ENCODE measurements around the gene OR1J2.

DNA sequence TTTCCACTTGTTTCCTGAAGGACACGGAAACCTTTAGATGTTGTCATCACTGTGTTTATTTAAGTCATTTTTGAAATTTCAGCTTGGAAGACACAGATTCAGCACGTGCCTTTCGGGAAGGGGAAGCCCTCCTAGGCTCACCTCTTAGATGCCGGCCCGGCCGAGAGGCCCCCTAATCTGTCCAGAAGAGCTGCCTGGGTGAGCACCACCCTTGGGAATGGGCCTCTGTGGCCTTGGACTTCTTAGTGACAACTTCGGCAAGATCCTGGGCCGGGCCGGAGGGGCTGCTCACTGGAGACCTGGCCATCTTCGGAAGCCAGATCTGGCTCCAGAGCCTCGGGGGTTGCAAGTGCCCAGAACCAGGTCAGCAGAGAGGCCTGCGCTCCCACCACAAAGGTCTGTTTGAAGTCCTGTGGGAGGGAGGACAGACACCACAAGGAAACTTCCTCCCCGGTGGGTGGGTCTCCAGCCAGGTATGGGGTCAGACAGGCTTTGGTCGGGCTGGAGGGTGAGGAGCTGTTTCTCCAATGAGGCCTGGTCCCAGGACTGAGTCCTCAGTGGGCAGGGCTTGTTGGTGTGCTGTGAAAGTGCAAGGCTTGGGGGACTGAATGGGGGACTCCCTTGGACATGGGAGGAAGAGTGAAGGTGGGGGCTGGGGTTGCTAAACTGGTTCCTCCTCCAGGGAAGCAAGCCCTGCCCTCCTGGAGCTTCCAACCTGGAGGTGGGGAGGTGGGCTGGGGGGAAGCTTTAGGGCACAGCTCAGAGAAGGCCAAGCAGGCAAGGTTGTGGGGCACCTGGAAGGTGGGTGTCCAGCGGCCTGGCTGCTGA, 86.1 kb downstream of the DAB2IP start:
- RAMPAGE, long total RNA = no peak
- RRBS = no CpG with 5 or more reads among the region's 15 CpGs

DNA sequence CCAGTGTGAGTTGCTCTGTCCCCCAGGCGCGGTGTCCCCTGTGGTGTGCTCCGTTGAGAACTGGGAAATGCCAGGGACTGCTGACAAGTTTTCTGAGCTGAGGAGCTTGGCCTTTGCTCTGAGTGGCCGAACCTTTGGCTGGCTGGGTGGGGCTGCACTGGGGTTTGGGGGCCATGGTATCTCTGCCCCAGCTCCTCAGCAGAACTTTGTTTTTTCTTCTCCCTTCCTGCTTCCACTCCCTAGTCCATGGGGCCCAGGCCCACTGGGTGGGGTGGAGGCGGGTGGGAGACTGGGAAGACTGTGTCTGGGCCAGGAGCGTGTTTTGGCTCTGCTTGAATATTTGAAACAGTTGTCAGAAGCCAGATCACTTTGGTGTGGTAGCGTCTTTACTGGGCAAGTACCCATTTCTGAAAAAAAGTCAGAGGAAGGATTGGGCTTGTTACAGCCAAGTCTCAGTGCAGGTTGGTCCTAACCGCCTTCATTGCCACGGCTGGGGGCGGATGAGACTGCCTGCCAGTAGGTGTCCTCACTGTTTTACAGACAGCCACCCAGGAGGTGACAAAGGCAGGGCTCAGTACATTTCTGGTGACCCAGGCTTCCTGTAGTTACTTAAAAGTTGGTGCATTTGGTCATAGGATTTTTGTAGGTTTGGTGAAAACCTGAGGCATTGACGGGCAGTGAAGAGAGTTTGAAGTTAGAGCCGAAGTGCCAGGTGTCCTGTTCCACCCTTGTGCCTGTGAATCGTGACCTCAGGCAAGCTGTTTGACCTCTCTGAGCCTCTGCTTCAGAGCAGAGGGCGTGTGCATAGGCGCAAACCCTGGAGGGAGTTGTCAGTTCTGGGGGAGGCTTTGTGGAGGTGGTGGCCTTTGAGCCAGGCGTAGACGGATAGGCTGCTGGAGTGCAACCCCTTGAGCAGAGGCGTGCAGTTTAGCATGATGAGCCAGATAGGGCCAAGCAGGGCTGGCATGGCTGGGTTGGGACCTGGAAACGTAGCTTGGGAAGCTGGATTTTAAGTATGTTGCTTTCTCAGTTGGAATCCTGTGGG, 92.9 kb downstream of the DAB2IP start:
- RAMPAGE, long total RNA = no peak
- RRBS = no CpG with 5 or more reads among the region's 19 CpGs

DNA sequence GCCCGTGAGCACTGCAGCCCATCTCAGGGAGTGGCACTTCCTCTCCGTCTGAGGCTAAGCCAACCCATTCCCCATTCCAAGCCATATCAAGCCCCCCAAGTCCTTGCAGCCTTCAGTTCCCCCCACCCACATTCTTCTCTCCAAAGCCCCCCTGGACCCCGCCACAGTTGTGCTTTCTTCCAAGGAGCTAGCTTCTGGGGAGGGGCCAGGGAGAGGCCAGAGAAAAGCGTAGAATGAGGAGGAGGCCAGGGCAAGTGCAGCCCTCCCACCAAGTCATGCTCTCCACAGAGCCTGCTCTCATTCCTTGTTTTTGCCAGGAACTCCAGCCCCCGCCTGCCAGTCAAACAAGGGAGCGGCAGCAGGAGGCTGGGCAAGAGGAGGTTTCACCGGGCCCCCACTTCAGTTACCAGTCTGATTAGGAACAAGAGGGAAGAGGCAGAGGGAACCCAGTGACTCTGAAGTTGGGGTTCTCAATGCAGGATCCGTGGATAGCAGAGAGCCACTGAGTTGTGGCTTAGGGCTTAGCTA, 120.4 kb downstream of the DAB2IP start:
- RAMPAGE, long total RNA = no peak
- RRBS = no CpG with 5 or more reads among the region's 8 CpGs

DNA sequence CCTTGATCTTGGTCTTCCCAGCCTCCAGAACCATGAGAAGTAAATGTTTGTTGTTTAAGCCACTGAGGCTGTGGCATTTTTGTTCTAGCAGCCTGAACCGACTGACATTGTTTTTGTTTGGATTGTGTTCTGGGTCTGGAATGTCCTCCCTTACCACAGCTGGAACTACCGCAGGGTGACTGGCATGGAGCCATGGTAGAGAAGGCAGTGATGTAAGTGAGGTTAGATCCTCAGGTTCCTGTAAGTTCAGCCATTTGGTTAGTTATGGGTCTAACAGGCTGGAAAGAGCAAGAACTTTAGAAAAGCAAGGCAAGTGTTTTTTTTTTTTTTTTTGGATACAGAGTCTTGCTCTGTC, 209.3 kb downstream of the DAB2IP start:
- RAMPAGE, long total RNA = no peak
- RRBS = no CpG with 5 or more reads among the region's 2 CpGs

- RAMPAGE, long total RNA = no peak
- RRBS = 54% methylated on average over 3 of the region's 21 CpGs
Observed at GRCh38 chr9:121989165-121989837, 103.8 kb downstream of the TTLL11 start.

GRCh38 chr9:122115857-122116633, 22.9 kb upstream of the TTLL11 start:
- RAMPAGE, long total RNA = no peak
- RRBS = no CpG with 5 or more reads among the region's 11 CpGs

- RAMPAGE, long total RNA = no peak
- RRBS = 93% methylated on average over 2 of the region's 23 CpGs
Observed at GRCh38 chr9:122128288-122128932, 31.2 kb downstream of the NDUFA8 start.

DNA sequence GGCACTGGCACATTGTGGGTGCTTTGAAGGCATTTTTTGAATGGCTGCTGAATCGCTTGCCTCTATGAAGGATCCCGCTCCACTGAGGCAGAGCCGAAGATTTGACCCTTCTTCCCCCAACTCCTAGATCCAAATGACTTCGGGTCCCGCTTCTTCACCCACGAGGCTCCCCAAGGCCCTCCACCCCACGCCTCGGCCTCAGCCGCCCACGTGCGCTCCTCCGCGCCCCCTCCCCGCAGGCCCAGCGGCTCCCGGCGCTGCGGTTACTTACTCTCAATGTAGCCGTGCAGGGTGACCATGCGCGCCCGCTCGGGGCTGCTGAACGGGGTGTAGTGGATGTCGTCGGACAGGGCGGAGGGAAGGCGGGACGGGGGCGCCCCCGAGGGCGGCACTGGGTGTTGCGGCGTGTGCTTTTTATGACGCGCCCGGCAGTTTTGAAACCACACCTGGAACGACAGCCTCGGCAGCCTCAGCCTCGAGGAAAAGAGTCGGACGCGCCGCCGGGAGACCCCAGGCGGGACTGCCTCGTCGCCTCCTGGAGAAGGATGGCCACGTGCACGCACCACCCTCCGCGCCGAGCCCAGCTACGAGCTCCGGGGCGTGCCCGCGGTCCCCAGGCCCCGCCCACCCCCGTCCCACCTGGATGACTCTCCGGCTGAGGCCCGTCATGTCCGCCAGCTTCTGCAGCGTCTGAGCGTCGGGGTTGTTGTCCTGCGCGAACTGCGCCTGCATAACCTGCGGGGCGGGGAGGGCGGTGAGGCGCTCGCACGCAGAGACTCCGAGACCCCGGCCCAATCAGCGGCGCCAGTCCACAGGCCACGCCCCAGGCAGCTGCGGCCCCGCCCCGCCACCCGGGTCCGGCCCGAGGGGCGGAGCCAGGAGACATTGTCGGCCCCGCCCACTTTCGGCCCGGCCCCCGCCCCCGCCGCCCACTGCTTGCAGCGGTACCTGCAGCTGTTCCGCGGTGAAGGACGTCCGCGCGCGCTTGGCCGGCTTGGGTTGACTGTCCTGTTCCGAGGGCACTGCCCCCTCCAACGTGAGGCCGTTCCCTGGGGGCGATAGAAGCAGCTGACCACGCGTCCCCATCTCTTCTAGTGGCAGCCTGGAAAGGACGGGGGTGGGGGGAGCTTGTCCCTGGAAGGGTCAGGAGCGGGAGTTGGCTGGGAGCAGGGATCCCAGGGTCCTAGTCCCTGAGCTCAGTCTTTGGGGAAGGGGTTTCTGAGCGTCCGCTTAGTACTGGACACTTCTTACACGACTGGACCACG, 15.0 kb downstream of the LHX6 start:
- RAMPAGE, long total RNA = no peak
- RRBS = 1% methylated on average over 49 of the region's 115 CpGs

GRCh38 chr9:122261316-122261948, 3.2 kb downstream of the RBM18 start:
- RAMPAGE, long total RNA = no peak
- RRBS = no CpG with 5 or more reads among the region's 3 CpGs

DNA sequence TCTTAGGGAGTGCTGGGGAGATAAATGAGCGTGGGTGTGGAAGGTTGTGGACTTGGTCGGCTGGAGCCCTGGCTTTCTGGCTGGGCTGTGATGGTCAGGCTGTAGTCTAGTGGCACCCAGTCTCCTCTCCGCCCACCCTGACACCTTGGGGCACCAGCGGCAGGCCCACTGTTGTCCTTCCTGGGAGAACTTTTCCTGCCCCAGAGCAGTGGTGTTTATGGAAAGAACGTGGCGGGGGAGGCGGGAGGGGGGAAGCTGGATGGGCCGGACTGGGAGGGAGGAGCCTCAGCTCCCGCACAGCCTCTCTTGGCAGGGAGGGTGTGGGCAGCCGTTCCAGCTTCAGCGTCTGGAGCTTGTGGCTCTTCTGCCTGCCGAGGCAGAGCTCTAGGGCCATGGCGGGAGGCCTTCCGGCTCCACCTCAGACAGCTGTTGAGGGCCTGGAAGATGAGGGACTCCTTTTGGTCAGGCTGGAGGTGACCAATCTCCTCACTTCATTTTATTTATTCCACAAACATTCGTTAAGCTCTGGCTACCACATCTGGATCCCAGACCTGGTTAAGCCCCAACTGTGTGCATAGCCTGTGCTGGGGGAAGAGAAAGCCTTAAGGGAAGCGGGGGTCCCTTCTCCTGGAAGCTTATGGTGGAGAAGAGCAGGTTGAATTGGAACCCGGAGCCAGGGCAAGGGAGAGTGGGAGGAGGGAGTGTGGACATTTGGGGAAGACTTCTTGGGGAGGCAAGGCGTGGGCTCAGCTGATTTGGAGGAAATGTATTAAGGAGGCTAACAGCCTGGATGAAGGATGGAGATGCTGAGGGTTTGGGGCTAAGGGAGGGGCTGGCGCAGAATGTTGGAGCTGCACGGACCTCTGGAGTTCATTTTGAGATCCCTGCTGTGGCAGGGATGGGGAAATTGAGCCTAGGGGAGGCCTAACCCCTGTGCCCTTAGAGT, 4.4 kb downstream of the PTGS1 start:
- RAMPAGE, long total RNA = no peak
- RRBS = no CpG with 5 or more reads among the region's 20 CpGs

GRCh38 chr9:122463806-122464868, 13.6 kb downstream of the OR1J1 start:
- RAMPAGE, long total RNA = no peak
- RRBS = no CpG with 5 or more reads among the region's 11 CpGs

DNA sequence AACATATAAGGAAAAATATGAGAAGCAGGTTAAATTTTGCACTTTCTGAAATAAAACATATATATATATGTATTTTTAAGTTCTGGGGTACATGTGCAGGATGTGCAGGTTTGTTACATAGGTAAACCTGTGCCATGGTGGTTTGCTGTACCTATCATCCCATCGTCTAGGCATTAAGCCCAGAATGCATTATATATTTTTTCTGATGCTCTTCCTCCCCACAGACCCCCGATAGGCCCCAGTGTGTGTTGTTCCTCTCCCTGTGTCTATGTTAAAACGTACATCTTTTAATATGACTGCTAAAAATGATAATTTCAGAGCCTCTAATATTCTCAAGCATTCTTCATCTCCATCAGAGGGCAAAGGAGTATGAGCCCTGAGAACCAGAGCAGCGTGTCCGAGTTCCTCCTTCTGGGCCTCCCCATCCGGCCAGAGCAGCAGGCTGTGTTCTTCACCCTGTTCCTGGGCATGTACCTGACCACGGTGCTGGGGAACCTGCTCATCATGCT, at the start of gene OR1J2:
Gene OR1J2, plus strand, starts transcription at position 370 of the 509 bp plus-strand sequence.
- RAMPAGE, long total RNA = no peak
- RRBS = no CpG with 5 or more reads among the region's 7 CpGs

DNA sequence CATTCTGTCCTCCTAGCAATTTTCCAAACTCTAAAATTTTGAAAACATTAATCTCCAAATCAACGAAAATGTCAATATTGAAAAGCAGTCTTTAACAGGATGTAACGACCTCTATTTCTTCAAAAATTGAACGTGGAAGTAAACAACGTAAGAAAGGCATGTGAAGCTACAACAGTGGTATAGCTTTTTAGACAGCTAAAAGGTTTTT, 1.6 kb downstream of the RC3H2 start:
- RAMPAGE, long total RNA = no peak
- RRBS = no CpG with 5 or more reads among the region's 4 CpGs

GRCh38 chr9:123049550-123050000, 16.1 kb downstream of the GPR21 start:
- RAMPAGE, long total RNA = no peak
- RRBS = no CpG with 5 or more reads among the region's 2 CpGs

- RAMPAGE, long total RNA = no peak
- RRBS = no CpG with 5 or more reads among the region's 7 CpGs
Observed at GRCh38 chr9:123089532-123090181, 56.2 kb downstream of the GPR21 start.

DNA sequence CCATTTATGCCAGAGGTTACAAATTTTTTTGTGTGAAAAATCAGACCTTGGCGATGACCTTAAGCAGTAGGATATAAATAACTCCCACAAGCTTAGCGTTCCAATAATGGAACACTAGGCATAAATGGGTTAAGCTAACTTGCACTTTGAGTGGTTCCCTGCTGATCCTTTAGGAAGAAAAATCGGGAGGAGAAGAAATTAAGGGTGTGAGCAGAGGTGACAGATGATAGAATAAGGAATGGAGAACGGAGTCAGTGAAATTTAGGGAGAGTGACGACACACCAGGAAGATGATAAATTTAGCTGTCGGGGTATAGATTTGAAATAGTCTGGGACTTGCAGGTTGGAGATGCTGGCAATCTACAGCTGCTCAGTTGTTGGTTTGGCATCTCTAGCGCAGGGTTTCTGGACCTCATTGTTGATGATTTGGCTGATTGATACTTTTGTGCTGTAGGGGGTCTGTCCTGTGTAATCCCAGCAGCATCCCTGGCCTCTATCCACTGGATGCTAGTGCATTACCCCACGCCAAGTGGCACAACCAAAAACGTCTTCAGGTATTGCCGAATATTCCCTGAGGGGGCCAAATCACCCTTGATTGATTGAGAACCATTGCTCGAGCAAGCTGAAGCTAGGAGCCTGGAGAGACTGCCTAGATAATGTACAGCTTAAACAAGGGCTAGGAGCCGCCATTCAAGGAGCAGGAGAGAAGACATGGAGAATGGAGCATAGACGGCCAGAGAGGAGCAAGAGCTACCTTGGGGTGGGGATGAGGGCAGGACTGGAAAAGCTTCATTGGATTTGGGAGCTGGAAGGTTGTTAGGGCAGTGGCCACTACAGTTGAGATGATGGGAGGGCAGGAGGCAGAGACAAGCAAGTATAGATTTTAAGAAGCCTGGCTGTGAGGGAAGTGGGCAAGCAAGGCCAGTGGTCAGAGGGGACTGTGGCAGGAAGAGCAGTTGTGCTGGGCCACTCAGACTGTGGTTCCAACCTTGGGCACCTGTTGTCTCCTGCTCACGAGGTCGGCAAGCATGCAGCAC, 73.3 kb downstream of the GPR21 start:
- RAMPAGE, long total RNA = no peak
- RRBS = no CpG with 5 or more reads among the region's 15 CpGs

DNA sequence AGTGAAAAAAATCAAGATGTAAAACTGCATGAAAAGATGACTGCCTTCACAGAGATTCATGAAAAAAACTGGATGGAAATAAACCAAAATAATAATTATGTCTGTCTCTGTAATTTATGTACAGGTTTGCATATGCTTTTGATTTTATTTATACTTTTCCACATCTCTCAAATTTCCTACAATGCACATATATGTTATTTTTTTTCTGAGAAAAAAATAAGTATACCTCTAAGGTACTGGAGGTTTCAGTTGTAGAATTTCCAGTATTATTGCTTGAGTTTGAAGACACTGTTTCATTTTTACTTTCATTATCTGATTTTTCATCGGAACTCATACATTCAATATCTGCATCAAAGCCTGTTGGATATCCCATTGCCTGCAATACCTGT, 105.8 kb downstream of the GPR21 start:
- RAMPAGE, long total RNA = no peak
- RRBS = no CpG with 5 or more reads among the region's 1 CpG

GRCh38 chr9:123179048-123179357, 89.4 kb downstream of the STRBP start:
- RAMPAGE, long total RNA = no peak
- RRBS = no CpG with 5 or more reads among the region's 4 CpGs

DNA sequence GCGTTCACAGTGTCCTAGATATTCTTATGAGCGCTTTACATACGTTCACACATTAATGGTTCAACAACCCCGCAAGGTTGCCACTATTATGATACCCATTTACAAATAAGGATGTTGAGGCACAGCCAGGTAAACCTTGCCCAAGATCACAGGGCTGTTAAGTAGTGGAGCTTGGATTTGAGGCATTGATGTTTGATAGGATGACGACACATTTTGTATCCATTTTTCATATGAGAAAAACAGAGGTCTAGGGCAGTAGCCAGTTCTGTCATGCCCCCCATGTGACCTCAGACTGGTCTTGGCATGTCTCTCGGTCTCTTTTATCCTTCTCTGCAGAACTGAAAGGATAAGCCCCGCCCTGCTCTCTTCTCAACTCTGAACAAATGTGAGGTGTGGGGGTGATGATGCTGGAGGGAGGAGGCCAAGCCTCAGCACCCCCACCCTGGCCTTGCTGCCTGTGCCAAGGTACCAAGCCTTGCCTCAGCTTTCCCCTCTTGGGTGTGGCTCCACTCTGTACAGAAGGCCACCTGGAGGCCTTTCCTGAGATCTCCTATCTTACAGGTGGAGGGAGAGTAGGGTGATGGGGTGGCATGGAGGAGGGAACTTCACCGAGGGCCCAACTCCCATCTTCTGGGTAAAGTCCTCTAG, 19.6 kb upstream of the CRB2 start:
- RAMPAGE, long total RNA = no peak
- RRBS = no CpG with 5 or more reads among the region's 8 CpGs

GRCh38 chr9:123373888-123374482, 18.0 kb downstream of the CRB2 start:
- RAMPAGE, long total RNA = no peak
- RRBS = no CpG with 5 or more reads among the region's 15 CpGs